Mammary microvascular endothelial cell (primary cell): ENCODE measurements around a stretch of chr7.

- RAMPAGE, long total RNA: no peak
Measured at GRCh38 chr7:157613806-157614337, 277.1 kb downstream of the DNAJB6 start.

DNA sequence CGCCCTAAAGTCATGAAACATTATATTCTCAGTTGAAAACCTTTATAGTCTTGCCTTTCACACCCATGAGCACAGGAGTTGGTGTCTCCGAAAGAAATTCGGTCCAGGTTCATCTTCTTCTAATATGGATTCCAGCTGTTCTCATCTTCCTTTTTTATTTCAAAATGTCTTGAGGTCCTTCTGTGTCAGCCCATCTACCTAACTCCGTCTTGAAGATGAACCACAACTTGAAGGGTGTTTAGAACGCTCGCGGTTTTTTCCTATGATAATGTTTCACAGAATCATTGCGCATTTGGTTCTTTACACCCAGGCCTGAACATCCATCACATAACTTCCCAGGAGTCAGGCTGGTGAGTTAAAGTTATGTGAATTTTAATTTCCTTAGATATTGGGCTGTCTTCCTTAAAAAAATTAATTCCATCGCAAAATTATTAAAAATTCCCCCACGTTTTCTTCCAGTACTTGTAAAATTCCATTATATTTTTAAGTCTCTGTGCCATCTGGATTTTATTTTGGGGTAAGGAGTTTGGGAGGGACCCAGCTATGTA, 136.1 kb downstream of the PTPRN2 start:
- RAMPAGE, long total RNA: no peak

DNA sequence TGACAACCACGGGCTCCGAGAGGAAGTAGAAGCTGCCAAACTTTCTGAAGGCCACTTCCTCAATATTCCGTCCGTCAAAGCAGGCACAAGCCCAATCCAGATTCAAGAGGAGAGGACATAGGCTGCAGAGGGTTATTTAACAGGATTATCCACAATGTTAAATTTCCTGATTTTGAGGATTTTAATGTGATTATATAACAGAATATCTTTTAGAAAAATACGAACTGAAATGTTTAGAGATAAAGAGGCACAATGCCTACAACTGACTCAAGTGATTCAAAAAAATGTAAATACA, 8.4 kb downstream of the NCAPG2 start:
- RAMPAGE, long total RNA: no peak

DNA sequence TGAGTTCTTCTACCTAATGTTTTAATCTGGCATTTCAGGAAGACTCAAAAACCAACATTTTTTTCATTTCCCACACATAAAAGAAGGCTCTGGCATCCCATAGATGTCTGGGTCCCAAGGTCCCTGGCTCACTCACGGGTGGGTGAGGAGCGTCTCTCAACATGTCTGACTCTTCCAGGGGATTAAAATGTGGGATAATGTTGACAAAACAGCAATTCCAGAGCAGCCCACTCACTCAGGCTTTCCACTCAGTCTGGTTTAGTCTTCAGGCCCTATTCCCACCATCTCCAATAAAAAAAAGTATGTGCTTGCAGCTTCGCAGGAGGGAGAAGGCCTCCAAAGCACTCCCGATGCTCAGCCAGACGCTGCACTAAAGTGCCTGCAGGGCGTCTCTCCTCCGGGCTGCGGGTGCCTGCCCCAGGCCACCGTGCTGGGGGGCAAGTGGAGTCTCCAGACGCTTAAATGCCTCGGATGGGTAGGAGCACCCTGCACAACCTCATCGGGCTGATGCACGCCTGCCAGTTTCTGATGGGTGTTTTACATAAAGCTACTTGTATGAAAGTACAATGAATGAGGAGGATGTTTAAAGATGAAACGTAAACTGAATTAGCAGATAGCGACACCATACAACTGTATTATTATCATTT, 31.2 kb upstream of the NCAPG2 start:
- RAMPAGE, long total RNA: no peak

DNA sequence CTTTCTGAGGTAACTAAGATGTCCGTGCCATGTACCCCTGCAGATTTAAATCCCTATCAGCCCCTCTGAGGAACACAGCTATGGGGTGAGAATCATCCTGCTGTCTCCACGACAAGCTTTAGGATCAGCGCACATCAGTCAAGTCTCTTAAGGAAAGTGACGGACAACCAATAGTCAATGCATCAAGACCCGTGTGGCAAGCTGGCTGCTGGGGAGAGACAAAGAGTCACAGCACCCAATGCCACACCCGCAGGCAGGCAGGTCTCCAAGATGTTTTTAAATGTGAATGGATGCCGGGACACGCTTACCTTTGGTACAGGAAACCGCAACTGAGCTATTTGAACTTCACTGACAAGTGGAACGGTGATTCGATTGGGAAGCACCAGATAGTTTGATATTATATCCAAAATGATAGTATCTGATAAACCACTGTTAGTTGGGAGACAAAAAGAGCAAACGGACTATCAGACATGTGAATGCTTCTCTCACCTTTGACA, 61.9 kb downstream of the ESYT2 start:
- RAMPAGE, long total RNA: no peak

- RAMPAGE, long total RNA: no peak
Measured at GRCh38 chr7:158863328-158863871, 7.0 kb downstream of the DYNC2I1 start.

GRCh38 chr7:158879321-158880105, 23.2 kb downstream of the DYNC2I1 start:
- RAMPAGE, long total RNA: no peak

GRCh38 chr7:158974032-158974601, 117.8 kb downstream of the DYNC2I1 start:
- RAMPAGE, long total RNA: no peak

- RAMPAGE, long total RNA: no peak
Measured at GRCh38 chr7:159084259-159084956, 60.3 kb downstream of the VIPR2 start.

DNA sequence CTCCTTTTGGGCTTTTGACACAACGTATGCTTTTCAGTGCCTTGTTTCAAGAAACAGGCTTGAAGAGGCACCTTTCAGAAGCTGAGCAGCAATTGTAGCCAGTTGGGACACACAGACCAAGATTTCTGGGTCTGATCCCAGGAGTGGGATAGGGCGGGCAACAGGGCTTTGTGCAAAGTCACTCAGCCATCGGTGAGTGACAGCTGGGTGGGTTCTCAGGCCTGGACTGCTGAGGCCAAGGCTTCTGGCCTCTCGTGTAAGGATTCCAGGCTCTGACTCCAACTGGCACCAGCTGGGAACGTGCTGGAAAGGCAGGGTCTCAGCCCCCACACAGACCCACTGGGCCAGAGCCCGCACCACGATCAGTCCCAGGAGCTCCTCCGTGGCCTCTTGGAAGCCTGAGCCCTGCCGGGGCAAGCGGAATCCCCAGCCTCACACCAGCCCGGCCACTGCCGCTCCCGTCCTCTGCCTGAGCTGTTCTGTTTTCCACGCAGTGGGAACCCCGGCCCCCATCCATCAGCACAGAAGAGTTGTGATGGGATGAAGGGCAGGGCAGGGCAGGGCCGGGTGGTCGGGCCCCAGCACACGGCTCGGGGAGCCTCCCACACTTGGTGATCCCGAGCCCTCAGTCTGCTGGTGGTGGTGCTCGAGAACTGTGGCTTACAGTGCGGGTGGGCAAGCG, 46.9 kb downstream of the VIPR2 start:
- RAMPAGE, long total RNA: no peak

- RAMPAGE, long total RNA: no peak
Measured at GRCh38 chr7:159099161-159099853, 45.4 kb downstream of the VIPR2 start.